ENCODE results near the gene DTD2.

GRCh38 chr14:30654905-30655706 is 33.0 kb downstream of the SCFD1 start:
- PRO-cap, result no peak

GRCh38 chr14:30664050-30665200 is 42.3 kb downstream of the SCFD1 start:
- PRO-cap, result no peak

DNA sequence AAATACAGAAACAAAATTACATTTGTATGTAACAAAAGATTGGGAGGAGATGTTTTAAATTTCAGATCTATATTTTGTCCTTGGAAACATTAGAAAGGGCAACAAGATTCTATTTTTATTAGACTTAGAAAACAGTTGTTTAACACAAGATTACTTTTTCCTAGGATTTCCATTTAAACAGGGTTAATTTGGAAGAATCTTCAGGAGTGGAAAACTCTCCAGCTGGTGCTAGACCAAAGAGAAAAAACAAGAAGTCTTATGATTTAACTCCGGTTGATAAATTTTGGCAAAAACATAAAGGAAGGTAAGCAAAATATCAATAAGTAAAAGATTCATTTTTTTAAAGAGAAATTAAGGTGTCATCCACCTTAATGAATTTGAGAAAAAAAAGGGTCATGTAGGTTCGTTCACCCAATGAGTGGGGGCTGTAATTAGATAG is 48.0 kb downstream of the SCFD1 start:
- PRO-cap, result no peak

GRCh38 chr14:30929067-30930112 is 55.0 kb downstream of the COCH start:
- PRO-cap, result no peak

DNA sequence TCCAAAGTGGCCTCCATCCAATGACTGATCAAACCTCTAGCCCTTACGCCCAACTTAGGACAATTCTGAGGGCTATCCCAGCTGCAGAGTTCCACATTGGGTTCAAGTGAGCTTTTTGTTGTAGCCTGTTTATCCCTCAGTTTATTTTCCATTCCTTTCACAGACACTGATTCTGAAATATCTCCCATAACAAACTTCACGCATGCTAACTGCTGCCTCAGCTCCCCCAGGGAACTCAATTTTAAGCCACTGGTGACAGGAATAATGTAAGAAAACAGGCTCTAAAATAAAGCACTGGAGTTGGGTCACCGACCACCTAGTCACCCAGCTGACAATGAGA is 29.5 kb upstream of the AP4S1 start:
- PRO-cap, result no peak

DNA sequence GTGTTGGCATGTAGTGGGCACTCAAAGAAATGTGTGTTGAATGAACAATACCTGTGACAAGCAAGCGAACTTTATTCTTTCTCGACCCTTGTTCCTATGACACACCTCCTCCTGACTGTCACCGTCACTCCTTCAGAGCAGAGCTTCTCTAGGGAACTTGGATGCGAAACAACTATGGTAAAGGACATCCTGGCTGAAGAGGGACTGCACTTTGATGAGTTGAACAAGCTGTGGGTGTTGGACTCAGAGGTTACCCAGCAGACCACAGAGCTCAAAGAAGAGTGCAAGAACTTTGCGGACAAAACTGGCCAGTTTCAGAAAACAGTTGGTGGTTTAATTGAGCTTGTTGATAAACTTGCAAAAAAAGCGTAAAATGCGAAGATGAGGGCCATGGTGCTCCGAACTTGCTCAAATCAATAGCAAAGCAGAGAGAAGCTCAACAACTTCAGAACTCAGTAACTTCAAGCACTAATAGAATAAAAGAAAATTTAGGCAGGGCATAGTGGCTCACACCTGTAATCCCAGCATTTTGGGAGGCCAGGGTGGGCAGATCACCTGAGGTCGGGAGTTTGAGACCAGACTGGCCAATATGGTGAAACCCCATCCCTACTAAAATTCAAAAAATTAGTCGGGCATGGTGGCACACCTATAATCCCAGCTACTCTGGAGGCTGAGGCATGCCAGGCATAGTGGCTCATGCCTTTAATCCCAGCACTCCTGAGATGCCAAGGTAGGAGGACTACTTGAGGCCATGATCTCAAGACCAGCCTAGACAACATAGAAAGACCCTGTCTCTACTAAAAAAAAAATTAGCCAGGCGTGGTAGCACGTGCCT is 6.9 kb upstream of the AP4S1 start:
- PRO-cap, result no peak

DNA sequence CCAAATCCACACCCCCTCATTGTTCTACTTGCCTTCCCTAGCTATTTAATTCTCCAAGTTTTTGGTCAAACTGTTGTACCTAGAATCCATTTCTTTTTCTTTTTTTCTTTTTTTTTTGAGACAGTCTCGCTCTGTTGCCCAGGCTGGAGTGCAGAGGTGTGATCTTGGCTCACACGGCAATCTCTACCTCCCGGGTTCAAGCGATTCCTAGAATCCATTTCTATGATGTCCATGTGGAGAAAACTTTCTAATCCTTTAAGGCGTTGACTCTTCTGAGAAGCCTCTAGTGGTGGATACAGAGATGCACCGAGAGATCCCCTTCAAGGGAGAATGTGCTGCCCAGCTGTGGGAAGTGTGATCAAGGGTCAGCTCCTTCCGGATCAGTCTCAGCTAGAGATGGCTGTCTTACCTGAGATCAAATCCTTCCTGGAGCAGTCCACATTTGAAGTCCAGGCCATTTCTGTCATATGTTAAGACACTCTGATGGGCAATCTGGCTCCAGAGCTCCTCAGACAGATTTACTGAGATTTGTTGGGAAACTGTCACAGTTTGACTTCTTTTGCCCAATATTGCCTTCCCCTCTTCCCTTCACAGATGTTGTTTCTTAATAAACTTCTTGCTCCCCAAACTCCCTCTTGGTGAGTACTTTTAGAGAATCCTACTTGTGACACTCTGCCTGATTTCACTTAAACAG is 92.7 kb upstream of the HECTD1 start:
- PRO-cap, result no peak

DNA sequence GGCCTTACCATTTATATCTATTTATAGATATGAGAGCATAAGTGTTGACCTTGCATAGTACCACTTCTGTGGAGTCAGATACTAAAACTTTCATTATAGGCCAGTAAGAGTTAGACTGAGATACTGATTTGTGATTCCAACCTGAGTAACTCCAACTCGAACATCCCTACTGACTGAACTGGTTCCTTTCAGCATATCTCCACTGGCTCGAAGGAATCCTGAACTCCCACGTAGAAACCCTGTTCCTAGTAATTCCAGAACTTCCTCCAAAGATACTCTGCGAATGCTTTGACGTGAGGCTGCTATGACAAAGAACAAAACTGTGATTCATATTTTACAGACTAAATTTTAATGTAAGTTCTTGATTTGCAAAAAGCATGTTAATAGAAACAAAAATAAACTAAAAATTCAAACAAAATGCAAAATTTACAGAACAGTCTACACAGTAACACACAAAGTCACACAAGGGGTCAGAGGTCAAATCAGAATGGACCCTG is 31.6 kb downstream of the HEATR5A start:
- PRO-cap, result no peak

- PRO-cap, result unidirectional peak, plus-strand start at chr14:31456865; bidirectional peak, plus-strand start at chr14:31457072, minus-strand start at chr14:31456985; bidirectional peak, plus-strand start at chr14:31457578, minus-strand start at chr14:31457423
Measured at GRCh38 chr14:31456566-31457874, at the start of gene DTD2. TSS of gene DTD2 (minus strand) at chr14:31457506.

DNA sequence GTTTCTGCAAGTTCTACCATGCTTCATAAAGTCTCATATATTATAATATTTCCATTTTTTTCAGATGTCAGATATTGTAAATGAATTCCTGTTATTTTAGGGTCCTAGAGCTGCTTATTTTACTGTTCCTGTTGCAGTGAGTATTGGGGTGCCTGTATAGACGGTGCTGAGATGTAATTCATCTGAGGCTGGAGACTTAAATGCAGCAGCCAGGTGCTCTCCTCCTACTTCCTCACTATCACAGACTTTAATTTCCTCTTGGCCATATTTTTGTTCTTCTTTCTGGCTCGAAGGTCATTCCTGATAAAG is 141.9 kb upstream of the ARHGAP5 start:
- PRO-cap, result no peak

GRCh38 chr14:32107321-32108493 is 30.6 kb downstream of the ARHGAP5 start:
- PRO-cap, result no peak

GRCh38 chr14:32201521-32202474 is 124.7 kb downstream of the ARHGAP5 start:
- PRO-cap, result bidirectional peak, plus-strand start at chr14:32202064, minus-strand start at chr14:32201736

DNA sequence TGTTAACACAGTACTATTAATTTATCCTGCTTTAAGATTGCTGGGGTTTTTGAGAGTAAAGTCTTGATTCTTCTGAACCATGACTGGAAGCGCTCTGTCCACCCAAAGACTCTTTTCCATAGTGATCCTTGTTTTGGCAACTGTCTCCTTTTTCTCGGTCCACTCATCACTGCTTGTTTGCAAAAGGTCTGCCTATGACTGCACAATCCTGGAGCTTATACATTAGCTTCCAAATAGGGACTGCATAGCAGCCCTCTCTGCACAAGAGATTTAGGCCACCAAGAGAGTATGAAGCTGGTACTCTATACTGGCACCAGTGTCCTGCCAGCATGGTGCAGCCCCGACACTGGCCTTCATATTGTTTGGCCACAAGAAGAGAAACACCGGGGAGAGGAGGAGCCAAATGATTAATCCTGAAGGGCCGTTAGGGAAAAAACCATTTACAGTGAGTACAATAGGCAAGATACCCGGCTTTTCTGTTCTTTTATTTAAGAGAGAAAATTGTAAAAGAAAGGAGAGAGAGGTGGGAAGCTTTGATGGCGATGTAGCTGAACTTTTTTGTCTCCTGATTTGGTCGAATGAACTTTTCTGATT is 99.1 kb downstream of the AKAP6 start:
- PRO-cap, result no peak

DNA sequence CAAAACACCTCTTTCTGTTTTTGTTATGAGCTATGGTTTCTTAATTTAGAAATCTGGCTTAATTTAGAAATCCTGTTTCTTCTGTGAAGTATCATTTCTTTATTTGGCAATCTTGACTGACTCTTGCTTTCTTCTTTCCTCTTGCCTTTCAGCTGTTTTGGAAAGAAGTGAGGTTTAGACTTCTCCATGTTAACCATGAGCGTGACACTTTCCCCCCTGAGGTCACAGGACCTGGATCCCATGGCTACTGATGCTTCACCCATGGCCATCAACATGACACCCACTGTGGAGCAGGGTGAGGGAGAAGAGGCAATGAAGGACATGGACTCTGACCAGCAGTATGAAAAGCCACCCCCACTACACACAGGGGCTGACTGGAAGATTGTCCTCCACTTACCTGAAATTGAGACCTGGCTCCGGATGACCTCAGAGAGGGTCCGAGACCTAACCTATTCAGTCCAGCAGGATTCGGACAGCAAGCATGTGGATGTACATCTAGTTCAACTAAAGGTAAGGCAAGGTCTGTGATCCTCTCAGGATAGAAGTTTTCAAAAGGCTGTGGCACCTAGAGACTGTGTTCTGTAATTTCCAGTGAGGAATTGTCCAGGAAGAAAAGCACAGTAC is 104.3 kb downstream of the AKAP6 start:
- PRO-cap, result no peak

- PRO-cap, result no peak
Measured at GRCh38 chr14:32940103-32940442, 1.4 kb downstream of the NPAS3 start.

GRCh38 chr14:33682632-33683241 is 268.1 kb downstream of the EGLN3 start:
- PRO-cap, result no peak

GRCh38 chr14:33940513-33941012 is 10.3 kb downstream of the EGLN3 start:
- PRO-cap, result no peak

DNA sequence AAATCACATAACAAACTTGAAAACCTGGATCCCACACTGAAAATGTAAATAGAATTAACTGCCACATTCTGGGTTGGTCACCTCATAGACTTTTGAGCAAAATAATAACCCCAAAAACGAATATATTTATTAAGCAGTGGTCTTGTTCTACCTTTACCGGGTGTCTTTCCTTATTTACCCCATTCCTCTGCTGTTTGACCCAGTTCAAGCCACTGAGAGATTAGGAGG is 360 bp upstream of the EGLN3 start:
- PRO-cap, result no peak

- PRO-cap, result no peak
Measured at GRCh38 chr14:34018562-34019305, 67.9 kb upstream of the EGLN3 start.

DNA sequence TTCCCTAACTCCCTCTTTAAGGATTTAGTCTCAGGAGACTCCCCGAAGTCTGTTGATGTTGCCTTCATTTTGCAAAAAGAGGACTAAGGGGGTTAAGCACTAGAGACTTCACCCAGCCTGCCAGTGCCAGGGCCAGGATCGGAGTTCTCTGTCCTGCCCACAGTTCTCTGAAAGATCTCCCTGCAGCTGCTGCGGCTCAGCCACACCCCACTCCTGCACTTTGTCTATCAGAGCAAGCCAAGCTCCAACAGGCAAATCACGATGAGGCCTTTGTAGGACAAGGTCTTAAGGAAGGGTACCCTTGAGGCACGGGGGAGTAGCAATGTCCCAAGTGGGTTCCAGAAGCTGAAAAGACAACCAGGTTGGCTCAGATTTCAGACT is 148.8 kb upstream of the EGLN3 start:
- PRO-cap, result no peak